Astrocyte (in vitro differentiated cells and primary cell): ENCODE measurements around a stretch of chr6.

- PRO-cap, result bidirectional peak, plus-strand start at chr6:52664431, minus-strand start at chr6:52664247
- RRBS, 2 experiments, result no CpG with 5 or more reads among the region's 18 CpGs
These were observed 7.0 kb upstream of the TMEM14A start for GRCh38 chr6:52663945-52664316.

GRCh38 chr6:52723901-52724520 is 39.3 kb downstream of the GSTA2 start:
- PRO-cap, result no peak
- RRBS, 2 experiments, result no CpG with 5 or more reads among the region's 2 CpGs

GRCh38 chr6:52815167-52815930 is 11.7 kb upstream of the GSTA1 start:
- PRO-cap, result no peak
- RRBS, 2 experiments, result no CpG with 5 or more reads among the region's 14 CpGs

GRCh38 chr6:52918205-52918739 is 8.8 kb upstream of the GSTA3 start:
- PRO-cap, result no peak
- RRBS, 2 experiments, result no CpG with 5 or more reads among the region's 5 CpGs

DNA sequence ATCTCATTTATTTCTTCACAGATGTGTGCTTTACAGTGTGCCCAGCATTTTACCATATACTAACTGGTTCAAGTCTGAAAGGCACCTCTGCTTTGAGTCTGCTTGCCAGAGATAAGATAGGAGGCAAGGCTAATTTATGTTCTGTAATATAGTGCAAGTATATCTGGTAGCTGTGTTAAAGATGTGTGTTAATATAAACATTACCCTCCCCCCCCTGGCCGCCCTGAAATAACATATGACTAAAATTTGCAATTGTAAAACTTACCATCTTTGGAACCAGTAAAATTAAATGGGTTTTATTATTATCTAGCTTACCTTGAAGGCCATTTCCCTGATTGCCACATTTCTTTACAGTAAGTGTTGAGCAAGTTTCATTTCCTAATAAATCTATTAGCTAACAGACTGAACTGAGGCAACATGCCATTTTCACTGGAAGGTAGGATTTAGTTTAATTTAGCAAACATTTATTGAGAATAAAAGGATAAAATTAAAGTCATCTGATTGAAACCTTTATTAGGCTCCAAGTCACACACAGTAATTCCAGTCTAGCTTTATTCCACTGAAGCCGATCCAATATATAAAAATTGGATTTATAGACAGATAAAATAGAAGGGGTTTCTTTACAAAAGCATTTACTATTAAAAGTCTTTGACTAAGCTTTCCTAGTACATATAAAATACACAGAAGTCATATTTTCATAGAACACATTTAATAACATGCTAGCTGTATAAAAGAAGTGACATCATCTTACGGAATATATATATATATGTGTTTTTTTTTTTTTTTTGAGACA is 2.9 kb downstream of the FBXO9 start:
- PRO-cap, result no peak
- RRBS, 2 experiments, result no CpG with 5 or more reads among the region's 3 CpGs

DNA sequence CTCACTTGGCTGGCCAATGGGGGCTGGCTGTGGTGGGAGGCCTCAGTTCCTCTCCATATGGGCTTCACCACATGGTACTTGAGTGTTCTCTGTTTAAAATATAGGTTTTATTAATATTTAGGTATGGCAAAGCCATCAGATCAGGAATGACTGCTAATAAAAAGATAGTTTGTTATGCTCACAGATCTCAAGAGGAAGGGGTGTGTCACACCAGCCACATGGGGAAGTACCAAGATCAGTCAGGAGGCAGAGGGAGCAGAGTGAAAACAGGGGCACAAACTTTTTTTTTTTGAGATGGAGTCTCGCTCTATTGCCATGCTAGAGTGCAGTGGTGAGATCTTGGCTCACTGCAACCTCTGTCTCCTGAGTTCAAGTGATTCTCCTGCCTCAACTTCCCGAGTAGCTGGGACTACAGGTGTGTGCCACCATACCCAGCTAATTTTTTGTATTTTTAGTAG is 92.1 kb upstream of the GCM1 start:
- PRO-cap, result no peak
- RRBS, 2 experiments, result no CpG with 5 or more reads among the region's 2 CpGs

- PRO-cap, result no peak
- RRBS, 2 experiments, result no CpG with 5 or more reads among the region's 5 CpGs
These were observed 46.0 kb downstream of the ELOVL5 start for GRCh38 chr6:53302629-53303268.

- PRO-cap, result no peak
- RRBS, 2 experiments, result no CpG with 5 or more reads among the region's 5 CpGs
These were observed 20.9 kb downstream of the ELOVL5 start for GRCh38 chr6:53327646-53328353.

GRCh38 chr6:53347130-53347736 is 1.5 kb downstream of the ELOVL5 start:
- PRO-cap, result no peak
- RRBS, 2 experiments, result no CpG with 5 or more reads among the region's 15 CpGs

- PRO-cap, result no peak
- RRBS, 2 experiments, result no CpG with 5 or more reads among the region's 3 CpGs
These were observed 9.6 kb upstream of the ELOVL5 start for GRCh38 chr6:53358434-53358720.

GRCh38 chr6:53361416-53362235 is 12.9 kb upstream of the ELOVL5 start:
- PRO-cap, result no peak
- RRBS, 2 experiments, result no CpG with 5 or more reads among the region's 5 CpGs

GRCh38 chr6:53433410-53433803 is 84.7 kb upstream of the ELOVL5 start:
- PRO-cap, result no peak
- RRBS, 2 experiments, result no CpG with 5 or more reads among the region's 4 CpGs

DNA sequence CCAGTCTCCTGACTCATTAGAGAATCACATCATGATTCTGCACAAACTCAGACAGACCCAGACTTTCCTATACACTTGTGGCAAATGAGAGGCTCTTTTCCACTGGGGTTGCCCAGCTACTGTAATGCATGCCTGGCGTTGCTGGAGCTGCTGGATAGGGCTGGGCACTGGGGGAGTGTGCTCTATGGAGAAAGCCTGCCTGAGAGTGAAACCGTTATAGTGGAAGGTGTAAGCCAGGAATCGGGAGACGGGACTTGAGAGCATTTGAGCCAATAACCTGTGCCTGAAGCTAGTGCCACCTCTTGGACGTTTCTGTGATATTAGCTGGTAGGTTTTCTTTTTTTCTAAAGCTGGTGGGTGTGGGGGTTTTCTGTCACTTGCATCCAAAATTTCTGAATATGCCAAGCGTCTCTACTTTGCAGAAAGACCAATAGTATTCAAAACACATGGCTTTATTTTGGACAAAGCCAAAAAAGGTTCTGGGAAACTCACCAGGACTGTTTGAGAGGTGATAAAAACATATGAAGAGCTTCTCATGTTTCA is 51.5 kb downstream of the GCLC start:
- PRO-cap, result no peak
- RRBS, 2 experiments, result no CpG with 5 or more reads among the region's 6 CpGs

DNA sequence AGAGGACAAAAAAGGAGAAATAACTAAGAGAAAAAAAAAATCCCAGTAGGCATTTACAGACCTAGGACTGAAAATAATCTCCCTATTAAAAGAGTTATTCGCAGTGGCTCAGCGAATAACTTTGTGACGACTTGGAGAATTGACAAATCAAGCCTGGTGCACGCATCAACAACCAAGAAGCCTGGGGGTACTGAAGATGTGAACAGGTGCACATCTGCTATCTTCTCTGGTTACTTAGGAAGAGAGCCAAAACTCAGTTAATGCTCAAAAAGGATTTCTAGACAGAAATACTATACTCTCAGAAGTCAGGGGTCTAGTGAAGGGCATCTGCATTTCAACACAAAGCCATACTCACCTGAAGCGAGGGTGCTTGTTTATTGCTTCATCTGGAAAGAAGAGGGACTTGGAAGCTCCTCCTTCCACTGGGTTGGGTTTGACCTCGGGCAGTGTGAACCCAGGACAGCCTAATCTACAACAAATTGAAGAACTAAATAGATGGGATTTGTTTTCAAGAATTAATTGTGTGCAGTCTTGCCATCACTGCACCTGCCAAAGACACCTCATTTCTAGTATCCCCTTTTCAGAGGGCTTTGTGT is 29.0 kb downstream of the GCLC start:
- PRO-cap, result no peak
- RRBS, 2 experiments, result no CpG with 5 or more reads among the region's 6 CpGs

- PRO-cap, result no peak
- RRBS, 2 experiments, result no CpG with 5 or more reads among the region's 7 CpGs
These were observed 12.6 kb downstream of the GCLC start for GRCh38 chr6:53532099-53532827.

- PRO-cap, result no peak
- RRBS, 2 experiments, result no CpG with 5 or more reads among the region's 4 CpGs
These were observed 5.2 kb downstream of the GCLC start for GRCh38 chr6:53539659-53540117.

DNA sequence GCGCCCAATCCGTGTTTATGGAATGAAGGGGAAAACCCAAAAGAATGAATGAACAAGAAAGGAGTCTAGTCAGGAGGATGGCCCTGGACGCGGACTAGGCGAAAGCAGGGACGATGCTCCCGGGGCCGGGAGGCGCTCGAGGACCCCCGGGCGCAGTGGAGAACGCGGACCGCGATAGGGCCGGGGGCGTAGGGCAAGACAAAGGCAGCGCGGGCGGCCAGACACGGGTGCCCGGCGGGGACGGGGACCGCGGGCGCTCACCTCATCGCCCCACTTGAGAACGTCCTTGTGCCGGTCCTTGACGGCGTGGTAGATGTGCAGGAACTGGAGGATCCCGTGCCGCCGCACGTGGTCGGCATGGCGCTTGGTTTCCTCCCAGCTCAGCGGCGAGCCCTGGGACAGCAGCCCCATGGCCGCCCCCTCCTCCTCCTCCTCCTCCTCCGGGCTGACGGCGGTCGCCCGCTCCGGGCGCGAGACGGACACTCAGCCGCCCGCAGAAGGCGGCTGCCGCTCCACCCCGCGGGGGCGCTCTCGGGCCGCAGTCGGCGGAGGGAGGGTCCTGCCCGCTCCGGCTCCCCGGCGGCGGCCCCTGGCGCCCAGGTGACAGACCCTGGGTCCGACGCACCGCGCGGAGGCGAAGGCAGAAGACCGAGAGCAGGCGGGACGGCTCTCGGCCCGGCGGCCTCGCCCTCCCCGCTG is 517 bp downstream of the GCLC start:
- PRO-cap, result bidirectional peak, plus-strand start at position 494 of the sequence, minus-strand start at position 288 of the sequence
- RRBS, 2 experiments, result 2 to 4% methylated on average over 19 to 38 of the region's 82 CpGs

GRCh38 chr6:53614665-53615196 is 50.8 kb downstream of the KLHL31 start:
- PRO-cap, result no peak
- RRBS, 2 experiments, result no CpG with 5 or more reads among the region's 2 CpGs

DNA sequence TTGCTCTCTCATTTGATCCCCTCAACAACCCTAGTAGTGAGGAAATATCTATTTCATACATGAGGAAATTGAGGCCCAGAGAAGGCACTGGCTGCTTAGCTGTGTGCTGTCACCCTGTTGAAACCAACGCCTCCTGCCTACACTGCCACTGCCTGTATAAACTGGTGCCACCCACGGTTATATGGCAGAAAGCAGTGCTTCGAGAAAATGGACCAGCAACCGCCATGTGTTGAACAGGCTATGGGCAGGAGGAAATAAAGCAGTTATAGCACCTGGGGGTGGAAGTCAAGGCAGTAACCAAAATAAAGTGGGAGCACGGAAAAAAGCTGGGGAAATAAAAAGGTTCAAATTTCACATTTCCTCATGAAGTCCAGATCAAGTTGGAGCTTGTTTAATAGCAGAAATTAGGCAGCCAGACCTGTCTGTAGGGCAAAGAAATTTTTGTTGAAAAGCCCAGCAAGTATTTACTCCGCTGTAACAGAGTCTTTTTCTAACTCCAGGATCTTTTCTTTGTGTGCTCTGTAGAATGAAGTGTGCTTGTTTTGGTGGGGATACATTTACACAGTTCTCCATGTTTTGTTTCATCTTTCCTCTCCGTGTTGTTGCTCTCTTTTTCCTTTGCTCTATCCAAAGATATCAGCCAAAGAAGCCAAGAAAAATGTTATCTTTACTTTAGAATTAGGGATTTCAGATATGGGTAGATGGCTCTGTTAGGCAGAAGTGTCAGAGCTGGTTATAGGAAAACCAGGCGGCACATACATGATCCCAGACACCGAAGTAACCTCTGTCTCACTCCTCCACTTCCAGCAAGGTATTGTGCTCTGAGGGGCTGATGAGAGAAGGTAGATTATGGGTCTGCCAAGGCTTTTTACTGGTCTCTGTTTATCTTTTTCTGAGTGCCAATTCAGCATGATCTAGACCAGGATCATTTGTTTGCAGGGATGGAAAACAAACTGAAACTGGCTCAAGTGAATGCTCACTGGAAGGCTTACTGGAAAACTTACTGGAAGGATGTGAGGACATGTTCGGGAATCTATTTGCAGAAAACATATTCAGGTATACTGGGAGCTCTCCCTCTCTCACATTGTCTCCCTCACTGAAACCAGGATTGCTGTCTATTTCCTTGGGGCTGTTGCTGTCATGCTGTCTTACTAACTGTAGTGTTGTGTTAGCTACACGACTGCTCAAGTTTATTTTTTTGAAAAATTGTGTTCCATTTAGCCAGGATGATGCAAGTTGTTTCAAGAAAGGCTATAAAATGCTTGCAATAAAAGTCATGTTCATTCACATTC is 37.5 kb downstream of the KLHL31 start:
- PRO-cap, result no peak
- RRBS, 2 experiments, result no CpG with 5 or more reads among the region's 11 CpGs

- PRO-cap, result no peak
- RRBS, 2 experiments, result no CpG with 5 or more reads among the region's 2 CpGs
These were observed 25.9 kb upstream of the KLHL31 start for GRCh38 chr6:53691524-53691877.